Bronchial lymph node (tissue), 1 donor: ENCODE results near the gene DGCR6L.

DNA sequence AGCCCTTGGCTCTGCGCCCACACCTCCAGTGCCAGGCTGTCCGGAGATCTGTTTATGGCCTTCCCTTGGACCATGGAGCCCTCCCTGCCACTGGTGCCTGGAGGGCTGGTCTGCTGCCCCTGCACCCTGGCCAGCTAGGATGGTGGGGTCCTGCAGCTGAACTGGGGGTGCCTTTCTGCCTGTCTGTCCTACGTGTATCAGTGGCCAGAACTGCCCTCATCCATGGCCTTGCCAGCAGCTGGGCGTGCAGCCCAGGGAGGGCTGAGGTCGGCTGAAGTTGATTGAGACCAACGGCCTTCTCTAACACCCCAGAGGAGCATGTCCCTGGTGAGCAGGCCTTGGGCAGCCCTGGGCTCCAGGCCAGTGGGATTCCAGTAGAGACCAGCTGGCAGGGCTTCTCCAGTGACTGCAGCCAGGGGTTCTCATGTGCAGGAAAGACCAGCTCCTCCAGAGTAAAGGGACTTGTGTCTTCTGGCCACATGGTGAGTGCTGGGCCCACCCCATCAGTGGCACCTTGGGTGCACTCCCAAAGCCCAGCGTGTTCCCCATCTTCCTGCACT is 12.4 kb downstream of the TANGO2 start:
- PRO-cap: no peak

GRCh38 chr22:20062909-20063378 is 17.1 kb upstream of the DGCR8 start:
- PRO-cap: no peak

- PRO-cap: no peak
These were observed 4.7 kb downstream of the DGCR8 start for GRCh38 chr22:20084588-20085221.

GRCh38 chr22:20093962-20095266 is 14.4 kb downstream of the DGCR8 start:
- PRO-cap: no peak

- PRO-cap: no peak
These were observed 8.5 kb upstream of the RANBP1 start for GRCh38 chr22:20107193-20107973.

DNA sequence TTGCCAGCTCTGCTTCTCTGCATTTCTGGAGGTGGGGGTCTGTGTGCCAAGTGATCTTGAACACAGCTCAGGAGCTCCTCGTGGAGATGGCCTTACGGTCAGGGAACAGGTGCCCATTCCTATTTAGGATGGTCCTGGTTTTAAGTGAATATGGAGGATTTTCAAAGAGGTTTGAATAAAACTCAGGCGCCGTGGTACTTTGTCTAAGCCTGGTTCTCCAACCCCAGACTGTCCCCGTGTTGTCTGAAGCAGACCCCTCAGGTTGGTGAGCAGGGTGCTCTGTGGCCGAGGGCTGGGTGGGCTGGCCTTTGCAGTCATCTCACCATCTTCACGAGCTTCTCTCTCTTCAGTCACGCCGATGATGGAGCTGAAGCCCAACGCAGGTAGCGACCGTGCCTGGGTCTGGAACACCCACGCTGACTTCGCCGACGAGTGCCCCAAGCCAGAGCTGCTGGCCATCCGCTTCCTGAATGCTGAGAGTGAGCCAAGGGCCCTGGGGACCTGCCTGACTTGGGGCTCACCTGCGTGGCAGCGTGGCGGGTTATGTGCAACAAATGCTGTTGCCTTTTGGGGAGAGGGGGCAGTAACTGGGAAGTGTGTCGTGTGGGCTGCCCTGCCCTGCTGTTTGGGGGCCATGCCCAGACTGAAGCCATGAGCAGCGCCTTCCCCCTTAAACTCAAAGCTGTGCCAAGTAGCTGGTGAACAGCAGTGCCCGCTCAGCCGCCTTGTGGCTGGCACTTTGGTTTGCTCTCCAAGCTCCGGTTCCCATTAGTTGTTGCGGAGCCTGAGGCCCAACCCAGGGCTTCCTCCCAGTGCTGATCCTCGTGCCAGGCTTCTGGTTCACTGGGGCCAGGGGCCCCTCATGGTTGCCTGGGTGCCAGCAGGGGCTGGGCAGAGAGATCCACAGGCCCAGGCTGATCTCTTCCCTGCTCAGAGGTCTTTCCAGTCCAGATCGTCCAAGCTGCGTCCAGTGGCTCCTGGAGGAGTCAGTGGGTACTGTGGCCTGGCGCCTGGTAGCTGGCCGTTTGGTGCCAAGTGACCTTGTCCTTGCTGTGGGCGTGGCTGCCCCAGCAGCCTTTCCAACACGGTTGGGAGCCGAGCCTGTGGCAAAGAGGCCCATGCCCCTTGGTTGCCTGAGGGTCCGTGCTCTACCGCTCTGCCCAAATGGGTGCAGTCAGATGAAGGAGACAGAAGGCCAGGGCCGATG is 6.2 kb upstream of the ZDHHC8 start:
- PRO-cap: no peak

- PRO-cap: no peak
These were observed 7.6 kb downstream of the CCDC188 start for GRCh38 chr22:20143126-20143819.

GRCh38 chr22:20301045-20301509 is 18.8 kb downstream of the DGCR6L start:
- PRO-cap: no peak

GRCh38 chr22:20319914-20320964 is at the start of gene DGCR6L:
TSS of gene DGCR6L (minus strand) at chr22:20320060.
- PRO-cap: bidirectional peak, plus-strand start at chr22:20320202, minus-strand start at chr22:20320044

DNA sequence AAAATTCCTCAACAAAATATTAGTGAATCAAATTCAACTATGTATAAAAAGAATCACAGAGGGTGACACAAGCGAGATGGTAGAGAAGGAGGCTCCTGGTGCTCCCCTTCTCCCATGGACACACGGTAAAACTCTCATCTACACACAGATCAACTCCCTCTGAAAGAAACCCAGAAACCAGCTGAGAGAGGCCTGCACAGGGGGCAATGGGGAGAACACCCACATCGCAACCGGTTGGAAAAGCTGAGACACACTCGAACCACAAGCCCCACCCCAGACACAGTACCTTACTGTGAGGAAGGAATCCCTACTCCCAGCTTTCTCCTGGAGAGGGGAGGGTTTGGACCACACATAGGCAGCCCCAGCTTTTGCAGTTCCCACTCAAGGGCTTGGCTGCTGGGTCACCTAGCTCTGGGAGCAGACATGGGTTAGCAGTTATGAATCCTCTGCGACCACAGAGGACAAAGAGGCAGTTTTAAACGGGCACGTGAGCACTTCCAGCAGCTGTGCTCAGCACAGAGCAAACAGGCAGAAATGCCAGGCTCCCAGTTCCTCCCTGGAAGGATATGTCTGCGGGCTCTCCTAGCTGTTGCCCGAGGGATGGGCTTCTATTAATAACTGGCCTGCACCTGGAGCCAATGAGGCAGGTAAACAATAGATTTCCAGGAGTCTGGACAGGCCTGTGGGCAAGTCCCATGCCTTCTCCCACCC is 21.5 kb upstream of the ZNF74 start:
- PRO-cap: no peak

DNA sequence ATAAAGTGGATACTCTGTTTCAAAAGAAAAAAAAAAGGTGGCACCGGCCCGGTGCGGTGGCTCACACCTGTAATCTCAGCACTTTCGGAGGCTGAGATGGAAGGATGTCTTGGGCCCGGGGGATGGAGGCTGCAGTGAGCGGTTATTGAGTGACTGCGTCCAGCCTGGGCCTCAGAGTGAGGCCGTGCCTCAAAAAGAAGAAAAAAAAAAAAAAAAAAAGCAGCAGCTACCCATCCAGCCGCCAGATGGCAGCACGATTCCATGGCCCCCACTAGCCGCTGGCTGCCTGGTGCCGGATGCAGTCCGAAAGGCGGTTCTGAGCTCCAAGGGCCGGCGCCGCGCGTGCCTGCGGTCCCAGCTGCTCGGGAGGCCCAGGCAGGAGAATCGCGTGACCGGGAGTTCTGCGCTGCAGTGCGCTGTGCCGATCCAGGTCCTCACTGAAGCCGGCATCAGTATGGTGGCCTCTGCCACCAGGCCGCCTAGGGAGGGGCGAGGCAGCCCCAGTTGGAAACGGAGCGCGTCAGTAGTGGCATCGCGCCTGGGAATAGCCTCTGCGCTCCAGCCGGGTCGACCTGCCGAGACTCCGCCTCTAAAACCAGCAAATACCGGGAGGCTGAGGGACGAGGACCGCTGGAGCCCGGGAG is 19.4 kb downstream of the SCARF2 start:
- PRO-cap: no peak

GRCh38 chr22:20463390-20464094 is 25.9 kb upstream of the SCARF2 start:
- PRO-cap: unidirectional peak, plus-strand start at chr22:20463819

- PRO-cap: no peak
These were observed 11.9 kb downstream of the KLHL22 start for GRCh38 chr22:20483656-20484183.

- PRO-cap: no peak
These were observed 50.8 kb downstream of the MED15 start for GRCh38 chr22:20558142-20558739.

GRCh38 chr22:20591959-20592459 is 84.6 kb downstream of the MED15 start:
- PRO-cap: no peak

- PRO-cap: no peak
These were observed 70.4 kb upstream of the SERPIND1 start for GRCh38 chr22:20703581-20703816.

GRCh38 chr22:20721254-20721992 is 52.5 kb upstream of the SERPIND1 start:
- PRO-cap: no peak

GRCh38 chr22:20857533-20858194 is 947 bp downstream of the PI4KA start:
- PRO-cap: no peak

DNA sequence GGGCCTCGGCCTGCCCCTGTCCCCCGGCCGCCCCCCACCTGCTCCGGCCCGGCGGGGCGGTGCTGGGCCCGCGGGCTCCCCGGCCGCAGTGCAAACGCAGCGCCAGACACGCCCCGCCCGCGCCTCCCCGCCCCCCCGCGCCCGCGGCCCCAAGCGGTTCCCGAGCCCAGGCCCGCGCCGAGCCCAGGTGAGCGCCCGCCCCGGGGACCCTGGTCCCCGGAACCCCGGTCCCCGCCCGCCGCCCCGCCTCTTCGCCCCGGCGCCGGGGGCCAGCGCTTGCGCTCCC is 2.1 kb upstream of the AIFM3 start:
- PRO-cap: no peak

DNA sequence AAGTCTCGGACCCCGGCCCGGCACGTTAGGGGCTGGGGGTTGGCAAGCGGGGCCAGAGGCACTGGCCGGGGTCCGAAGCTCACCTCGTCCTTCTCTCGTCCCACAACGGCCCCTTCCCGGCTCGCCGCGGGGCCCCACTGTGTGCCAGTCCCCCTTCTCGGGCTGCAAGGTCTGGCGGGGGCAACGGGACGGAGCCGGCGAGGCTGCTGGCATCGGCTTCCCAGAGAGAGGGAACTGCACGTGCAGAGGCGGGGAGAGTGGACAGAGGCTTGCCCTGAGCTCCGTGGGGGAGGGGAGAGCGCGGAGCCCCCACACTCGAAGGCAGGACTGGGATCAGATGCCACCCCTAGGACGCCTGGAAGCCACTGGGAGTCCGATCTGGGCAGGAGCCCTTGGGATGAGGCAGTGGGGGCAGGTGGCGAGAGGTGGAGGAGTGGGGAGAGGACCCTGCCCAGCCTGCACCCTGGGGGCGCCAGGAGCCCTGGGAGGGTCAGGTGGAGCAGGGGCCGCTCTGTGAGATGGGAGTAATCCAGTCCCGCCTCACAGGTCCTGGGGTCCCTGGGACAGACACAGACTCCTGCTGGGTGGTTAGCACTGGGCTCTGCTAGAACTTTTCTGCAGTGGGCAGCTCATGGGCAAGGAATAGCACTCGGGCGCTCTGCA is 1.6 kb upstream of the AIFM3 start:
- PRO-cap: no peak